HTERT-HM (cell line): ENCODE measurements around a stretch of chr3.

DNA sequence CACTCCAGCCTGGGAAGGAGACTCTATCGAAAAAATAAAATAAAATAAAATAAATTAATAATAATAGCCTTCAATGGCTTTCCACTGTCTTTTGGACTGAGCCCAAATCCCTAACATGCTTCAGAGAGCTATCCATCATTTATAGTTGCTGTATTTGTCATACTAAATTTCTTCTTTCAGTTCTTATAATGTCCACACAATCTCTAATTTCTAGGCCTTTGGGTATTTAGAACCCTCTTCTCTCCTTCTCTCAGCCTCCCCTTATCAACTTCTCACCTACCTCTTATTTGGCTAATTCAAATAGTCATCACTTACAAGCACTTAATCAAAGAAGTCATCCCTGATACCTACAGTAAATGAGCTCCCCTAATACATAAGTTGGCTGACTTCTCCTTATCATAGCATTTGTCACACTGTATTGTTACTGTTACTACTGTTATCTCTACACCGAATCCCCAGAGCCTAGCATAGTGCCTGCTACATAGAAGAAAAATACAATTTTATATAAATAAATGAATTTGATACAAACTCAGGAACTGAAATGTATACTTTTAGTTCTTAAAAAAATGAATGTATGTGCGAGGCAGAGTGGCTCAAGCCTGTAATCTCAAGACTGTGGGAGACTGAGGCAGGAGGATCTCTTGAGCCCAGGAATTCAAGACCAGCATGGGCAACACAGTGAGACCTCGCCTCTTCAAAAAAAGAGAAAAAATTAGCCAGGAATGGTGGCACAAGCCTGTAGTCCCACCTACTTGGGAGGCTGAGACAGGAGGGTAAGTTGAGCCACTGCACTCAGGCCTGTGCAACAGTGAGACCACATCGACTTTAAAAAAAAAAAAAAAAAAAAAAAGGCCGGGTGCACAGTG is 34.1 kb downstream of the ATP13A3 start:
- RRBS: no CpG with 5 or more reads among the region's 6 CpGs

DNA sequence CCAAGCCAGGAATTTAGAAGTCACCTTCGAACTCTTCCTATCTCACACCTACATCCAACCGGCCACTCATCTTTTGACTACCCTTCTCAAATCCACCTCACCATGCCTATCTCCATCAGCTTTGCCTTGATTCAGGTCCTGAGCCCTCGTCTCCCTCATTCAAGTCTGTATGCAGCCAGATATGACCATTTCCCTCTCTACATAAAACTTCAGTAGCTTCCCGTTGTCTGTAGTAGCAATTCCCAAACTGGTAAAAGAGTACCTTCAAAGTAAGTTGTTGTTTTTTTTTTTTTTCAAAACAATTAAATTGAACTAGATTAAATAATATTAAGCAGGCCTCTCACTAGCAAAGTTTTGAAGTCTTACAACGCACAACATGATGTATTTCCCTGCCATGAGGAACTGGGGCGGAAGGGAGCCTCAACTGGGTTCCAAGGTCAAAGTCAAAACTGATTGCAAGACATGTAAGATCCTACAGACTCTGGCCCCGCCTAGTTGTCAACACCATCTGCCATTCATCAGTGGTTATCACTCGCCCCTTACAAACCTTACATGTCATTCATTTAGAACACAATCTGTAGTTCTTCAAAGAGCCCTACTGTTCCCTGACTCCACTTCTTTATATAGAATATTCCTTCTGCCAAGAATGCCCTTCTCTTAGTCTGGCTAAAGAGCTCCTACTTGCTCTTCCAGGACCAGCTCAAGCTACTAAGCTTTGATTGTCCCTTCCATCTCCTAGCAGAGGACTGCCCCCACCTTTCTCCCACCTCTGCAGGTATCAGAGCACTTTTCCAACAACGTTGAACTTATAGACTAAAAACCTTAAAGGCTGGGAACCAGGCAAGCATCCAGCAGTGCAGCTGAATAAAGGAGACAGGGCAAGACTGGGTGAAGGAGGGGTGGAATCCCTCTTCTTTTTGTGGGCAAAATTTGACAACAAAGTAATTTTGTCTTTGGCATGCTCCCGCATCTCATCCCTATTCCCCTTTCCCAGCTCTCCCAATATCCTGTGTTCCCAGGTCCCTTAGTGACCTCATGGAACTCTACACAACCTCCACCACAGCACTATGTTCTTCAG is 10.0 kb downstream of the ATP13A3 start:
- RRBS: no CpG with 5 or more reads among the region's 10 CpGs

- RRBS: no CpG with 5 or more reads among the region's 1 CpG
Measured at GRCh38 chr3:194485763-194485862, 1.2 kb downstream of the ATP13A3 start.

DNA sequence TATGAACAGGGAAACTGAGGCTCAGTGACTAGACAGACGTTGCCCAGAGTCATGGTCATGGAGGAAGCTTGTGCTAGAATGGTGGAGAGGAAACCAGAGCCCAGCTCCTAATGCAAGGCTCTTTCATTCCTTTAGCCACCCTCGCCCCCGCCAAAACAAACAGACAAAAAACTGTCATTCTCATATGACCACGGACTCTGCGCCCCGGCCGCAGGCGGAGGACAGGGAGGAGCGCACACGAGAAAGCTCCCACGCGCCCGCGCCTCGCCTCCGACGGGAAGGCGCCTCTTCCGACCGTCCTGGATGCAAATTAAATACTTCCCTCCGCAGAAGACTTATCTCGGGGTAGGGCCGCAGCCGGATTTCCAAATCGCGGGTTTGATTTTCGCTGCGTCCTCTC is 519 bp upstream of the ATP13A3 start:
- RRBS: 13% methylated on average over 5 of the region's 28 CpGs

GRCh38 chr3:194561131-194561681 is 72.0 kb downstream of the TMEM44 start:
- RRBS: no CpG with 5 or more reads among the region's 9 CpGs

GRCh38 chr3:194572094-194572803 is 61.0 kb downstream of the TMEM44 start:
- RRBS: no CpG with 5 or more reads among the region's 20 CpGs

DNA sequence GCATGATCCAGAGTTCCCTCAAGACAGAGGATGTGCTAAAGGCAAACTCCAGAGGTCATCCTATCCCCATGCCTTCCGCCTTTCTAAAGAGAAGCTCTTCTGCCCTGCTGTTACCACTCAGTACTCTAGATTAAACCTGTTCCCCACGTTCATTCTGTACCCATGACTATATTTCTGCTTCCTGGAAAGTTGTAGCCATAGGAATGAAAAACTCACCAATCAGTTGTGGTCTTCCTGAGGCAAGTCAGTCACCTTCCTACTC is 46.5 kb downstream of the TMEM44 start:
- RRBS: no CpG with 5 or more reads among the region's 2 CpGs

- RRBS: no CpG with 5 or more reads among the region's 19 CpGs
Measured at GRCh38 chr3:194622567-194623025, 10.6 kb downstream of the TMEM44 start.

GRCh38 chr3:194648774-194649167 is 15.6 kb upstream of the TMEM44 start:
- RRBS: no CpG with 5 or more reads among the region's 7 CpGs

DNA sequence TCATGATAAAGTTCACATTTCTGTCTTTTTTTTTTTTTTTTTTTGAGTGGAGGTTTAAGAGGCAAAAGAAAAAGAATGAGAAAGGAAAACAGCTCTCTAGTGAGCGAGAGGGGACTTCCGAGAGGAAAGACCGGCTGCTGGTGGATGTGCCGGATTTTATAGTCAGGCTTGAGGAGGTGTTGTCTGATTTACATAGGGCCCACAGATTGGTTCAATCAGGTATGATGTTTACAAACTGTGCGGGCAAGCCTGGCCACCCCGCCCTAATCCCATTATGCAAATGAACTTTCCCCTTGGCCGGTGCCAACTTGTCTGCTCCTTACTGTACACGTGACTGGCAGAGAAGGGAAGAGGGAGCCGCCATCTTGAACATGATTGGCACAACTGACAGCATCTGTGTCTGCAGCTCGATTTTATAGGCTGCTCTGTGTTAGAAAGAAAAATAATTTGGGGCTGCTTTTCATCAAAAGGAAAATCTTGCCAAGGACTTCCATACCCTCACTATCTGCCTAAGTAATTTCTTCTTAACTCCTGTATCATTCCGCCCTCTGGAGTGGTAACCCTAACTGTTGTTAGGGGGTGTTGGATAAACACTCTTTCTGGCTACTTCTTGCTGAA is 44.8 kb downstream of the FAM43A start:
- RRBS: no CpG with 5 or more reads among the region's 11 CpGs

DNA sequence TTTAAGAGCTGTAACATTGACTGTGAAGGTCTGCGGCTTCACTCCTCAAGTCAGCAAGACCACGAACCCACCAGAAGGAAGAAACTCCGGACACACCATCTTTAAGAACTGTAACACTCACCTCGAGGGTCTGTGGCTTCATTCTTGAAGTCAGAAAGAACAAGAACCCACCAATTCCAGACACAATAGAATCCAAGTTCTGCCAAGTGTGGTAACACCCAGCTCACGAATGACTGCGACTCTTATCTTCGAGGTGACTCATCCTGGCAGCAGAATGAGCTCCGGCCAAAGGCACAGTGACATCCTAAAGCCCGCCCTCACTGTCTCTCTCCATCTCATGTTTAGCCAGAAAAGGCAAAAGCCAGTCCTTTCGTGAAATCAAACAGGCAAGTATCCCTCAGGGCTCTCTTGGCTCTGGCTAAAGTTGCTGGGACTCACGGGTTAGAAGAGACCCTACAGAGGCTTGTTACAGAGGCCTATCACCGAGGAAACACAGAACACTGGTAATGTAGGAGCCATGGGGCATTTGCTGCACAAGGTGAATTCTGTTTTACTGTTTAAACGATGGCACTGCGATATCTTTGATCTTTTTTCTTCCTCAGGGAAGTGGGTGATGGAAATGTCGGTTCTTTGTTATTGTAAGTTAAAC is 155.4 kb downstream of the FAM43A start:
- RRBS: no CpG with 5 or more reads among the region's 15 CpGs

DNA sequence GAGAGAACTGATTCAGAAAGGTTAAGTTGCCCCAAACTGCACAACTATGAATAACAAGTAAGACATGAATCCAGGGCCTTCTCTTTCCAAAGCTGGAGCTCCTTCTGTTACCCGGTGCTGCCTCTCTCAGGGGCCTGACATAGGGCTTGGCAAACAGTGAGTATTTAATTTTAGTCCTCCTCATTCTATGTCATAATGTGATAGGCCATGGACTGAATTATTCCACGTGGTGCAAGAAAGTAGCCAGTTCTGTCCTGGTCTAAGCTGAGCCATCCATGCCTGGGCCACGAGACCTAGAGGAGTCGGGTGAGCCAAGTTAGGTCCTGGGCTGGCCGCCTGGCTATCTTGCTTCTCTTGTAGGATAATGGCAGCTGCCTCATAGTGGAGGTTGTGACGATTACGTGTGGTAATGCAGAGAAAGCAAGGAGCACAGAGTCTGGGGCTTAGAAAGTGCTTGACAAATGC is 170.6 kb downstream of the FAM43A start:
- RRBS: no CpG with 5 or more reads among the region's 7 CpGs

DNA sequence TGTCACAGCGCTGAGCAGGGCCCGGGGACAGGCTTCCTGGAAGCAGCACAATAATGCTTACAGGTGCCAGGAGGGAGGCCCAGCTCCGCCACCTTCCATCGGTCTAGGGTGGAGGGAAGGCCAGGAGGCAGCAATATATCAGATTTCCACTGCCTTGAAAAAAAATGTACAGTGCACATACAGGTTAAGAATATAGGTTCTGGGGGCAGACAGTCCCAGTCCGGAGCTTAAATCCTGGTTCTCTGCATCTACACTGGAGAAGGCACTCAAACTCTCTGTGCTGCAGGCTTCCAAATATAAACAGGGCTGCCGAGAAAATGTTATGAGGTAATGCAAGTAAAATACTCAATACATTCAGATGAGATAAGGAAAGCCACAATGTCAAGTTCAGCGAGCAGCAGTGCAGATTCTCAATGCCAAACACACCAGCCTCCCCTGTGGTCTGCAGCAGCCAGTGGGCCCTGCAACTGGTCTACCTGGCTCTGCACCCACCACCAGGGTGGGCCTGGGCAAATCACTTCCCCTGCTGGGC is 189.5 kb downstream of the XXYLT1 start:
- RRBS: no CpG with 5 or more reads among the region's 7 CpGs

DNA sequence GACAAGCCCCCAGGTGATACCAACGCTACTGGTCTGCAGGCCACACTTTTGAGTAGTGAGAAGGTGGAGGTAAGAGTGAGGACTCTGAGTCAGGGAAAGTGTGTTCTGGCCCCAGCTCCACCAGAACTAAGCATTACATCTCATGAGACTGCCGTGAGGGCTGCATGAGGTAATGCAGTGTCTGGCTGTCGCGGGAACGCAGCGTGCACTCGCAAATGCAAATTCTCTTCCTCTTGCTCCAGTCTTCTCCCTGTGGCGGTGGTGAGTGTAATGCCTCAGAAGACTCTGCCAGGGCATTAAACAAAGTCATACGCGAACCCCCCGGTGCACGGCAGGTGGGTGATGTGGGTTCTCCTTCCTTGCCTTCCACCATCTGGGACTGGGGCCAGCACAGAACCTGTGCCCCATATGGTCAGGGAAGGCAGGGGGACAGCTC is 175.9 kb downstream of the XXYLT1 start:
- RRBS: no CpG with 5 or more reads among the region's 12 CpGs

GRCh38 chr3:195119424-195120800 is 151.0 kb downstream of the XXYLT1 start:
- RRBS: no CpG with 5 or more reads among the region's 27 CpGs

GRCh38 chr3:195129406-195129985 is 141.5 kb downstream of the XXYLT1 start:
- RRBS: no CpG with 5 or more reads among the region's 16 CpGs

- RRBS: no CpG with 5 or more reads among the region's 13 CpGs
Measured at GRCh38 chr3:195133435-195134011, 137.4 kb downstream of the XXYLT1 start.

- RRBS: no CpG with 5 or more reads among the region's 17 CpGs
Measured at GRCh38 chr3:195160278-195161061, 110.5 kb downstream of the XXYLT1 start.

GRCh38 chr3:195195194-195195823 is 75.7 kb downstream of the XXYLT1 start:
- RRBS: no CpG with 5 or more reads among the region's 11 CpGs

- RRBS: no CpG with 5 or more reads among the region's 9 CpGs
Measured at GRCh38 chr3:195238669-195239142, 32.3 kb downstream of the XXYLT1 start.